ENCODE measurements around a stretch of chr1.

DNA sequence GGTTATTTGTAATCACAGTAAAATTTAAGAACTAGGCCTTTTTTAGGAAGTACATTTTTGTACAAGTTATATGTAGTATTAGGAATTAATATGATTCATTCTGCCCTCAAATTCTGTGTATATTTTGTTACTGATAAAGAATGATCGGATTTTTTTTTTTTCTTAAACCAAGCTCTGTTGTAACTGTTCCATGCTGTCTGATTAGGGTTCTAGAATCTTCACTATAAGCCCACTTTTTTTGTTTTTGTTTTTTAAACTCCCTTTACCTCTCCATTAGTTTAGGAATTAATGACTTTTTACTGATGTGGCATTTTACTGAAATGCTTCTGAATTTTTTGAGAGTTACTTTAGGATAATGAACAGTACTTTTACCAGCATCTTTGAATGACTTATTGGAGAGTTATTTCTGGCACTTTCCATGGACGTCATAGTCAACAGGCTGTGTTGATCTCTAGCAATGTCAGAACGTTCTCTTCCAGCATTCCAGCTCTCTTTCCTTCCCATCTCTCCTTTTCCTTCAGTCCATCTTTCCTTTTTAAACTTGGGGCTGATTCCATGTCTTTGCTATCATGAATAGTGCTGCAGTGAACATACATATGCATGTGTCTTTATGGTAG lies 48.4 kb downstream of the CLIC4 start:
- PRO-cap = no peak

DNA sequence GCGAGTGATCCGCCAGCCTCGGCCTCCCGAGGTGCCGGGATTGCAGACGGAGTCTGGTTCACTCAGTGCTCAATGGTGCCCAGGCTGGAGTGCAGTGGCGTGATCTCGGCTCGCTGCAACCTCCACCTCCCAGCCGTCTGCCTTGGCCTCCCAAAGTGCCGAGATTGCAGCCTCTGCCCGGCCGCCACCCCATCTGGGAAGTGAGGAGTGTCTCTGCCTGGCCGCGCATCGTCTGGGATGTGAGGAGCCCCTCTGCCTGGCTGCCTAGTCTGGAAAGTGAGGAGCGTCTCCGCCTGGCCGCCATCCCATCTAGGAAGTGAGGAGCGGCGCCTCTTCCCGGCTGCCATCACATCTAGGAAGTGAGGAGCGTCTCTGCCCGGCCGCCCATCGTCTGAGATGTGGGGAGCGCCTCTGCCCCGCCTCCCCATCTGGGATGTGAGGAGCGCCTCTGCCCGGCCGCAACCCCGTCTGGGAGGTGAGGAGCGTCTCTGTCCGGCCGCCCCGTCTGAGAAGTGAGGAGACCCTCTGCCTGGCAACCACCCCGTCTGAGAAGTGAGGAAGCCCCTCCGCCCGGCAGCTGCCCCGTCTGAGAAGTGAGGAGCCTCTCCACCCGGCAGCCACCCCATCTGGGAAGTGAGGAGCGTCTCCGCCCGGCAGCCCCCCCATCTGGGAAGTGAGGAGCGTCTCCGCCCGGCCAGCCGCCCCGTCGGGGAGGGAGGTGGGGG lies 53.8 kb downstream of the CLIC4 start:
- PRO-cap = no peak

DNA sequence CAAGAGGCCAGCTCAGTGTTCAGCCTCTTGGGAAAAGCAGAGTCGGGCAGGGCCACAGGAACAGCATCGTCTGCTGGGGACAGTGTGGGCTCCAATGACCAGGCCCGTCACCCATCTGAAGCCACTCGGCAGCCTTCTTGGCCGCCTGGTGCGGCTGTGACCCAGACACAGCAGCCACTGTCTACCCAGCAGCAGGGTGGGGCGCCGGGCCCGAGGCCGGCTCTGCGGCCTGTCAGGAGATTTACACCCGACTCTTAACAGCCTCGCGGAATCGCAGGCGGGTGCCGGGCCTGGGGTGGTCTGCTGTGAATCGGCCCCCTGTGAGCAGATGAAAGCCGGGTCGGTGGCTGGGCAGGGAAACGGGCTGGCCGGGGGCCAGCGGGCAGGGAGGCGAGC lies 15.9 kb downstream of the RUNX3 start:
- PRO-cap = no peak

DNA sequence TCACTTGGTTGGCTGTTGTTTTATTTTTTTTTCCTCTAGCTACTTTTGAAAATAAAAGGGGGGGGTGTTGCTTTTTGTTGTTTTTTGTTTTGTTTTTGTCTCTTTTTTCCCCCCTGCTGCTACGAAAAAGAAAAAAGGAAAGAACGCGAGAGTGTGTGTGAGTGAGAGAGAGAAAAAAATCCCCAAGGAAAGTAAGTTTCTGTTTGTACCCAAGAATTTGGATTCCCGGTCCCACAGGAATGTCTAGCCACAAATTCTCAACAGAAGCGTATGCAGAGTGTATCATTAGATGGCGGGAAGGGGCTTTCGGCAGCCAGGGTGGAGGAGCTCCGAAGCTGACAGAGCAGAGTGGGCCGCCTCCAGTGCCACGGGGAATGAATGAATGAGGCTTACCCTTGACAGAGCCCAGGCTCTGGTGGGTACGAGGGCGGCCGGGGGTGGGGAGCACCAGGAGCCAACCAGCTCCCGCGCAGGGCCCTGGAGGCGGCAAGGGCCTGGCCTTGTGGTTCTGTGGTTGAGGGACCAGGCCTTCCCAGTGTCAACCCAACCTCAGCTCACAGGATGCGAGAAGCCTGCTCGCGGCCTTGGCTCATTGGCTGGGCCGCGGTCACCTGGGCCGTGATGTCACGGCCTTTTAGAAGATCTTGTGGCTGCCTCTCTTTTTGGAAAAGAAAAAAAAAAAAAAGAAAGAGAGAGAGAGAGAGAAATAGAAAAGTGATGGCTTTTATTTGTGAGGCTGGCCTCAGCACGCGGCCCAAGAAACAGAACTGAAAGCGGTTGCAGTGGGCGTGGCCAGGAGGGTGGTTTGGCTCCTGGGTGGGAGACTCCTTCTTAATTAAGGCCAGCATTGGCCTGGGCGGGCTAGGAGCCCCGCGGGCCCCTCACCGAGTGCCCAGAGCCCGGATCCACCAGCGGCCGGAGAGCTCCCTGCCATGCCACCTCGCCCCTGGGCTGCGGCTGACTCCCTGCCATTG lies 34.8 kb upstream of the RUNX3 start:
- PRO-cap = unidirectional peak, minus-strand start at position 376 of the sequence

- PRO-cap = bidirectional peak, plus-strand start at chr1:25247633, minus-strand start at chr1:25247454
Observed at GRCh38 chr1:25247586-25248524, 601 bp upstream of the RSRP1 start.

DNA sequence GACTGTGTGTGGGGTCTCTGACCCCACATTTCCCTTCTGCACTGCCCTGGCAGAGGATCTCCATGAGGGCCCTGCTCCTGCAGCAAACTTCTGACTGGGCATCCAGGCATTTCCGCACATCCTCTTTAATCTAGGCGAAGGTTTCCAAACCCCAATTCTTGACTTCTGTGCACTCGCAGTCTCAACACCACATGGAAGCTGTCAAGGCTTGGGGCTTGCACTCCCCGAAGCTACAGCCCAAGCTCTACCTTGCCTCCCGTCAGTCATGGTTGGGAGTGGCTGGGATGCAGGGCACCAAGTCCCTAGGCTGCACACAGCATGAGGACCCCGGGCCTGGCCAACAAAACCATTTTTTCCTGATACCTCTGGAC lies 8.1 kb upstream of the RHD start:
- PRO-cap = no peak

DNA sequence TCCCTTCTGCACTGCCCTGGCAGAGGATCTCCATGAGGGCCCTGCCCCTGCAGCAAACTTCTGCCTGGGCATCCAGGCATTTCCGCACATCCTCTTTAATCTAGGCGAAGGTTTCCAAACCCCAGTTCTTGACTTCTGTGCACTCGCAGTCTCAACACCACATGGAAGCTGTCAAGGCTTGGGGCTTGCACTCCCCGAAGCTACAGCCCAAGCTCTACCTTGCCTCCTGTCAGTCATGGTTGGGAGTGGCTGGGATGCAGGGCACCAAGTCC lies 3.6 kb upstream of the TMEM50A start:
- PRO-cap = no peak

DNA sequence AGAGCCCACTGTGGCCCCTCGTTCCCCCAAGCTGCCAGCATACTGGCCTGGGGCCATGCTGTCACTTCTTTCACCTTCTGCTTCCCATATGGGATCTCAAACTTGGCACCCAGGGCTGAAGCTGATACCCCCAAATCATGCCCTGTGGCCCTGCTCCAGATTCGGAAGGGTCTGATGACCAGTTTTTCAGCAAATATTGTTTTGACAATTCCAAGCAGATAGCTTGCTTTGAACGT lies 873 bp downstream of the MACO1 start:
- PRO-cap = no peak

- PRO-cap = no peak
Observed at GRCh38 chr1:25544808-25545299, 1.4 kb downstream of the LDLRAP1 start.

- PRO-cap = no peak
Observed at GRCh38 chr1:25566315-25566765, 22.9 kb downstream of the LDLRAP1 start.

- PRO-cap = no peak
Observed at GRCh38 chr1:25568953-25569391, 25.6 kb downstream of the LDLRAP1 start.

DNA sequence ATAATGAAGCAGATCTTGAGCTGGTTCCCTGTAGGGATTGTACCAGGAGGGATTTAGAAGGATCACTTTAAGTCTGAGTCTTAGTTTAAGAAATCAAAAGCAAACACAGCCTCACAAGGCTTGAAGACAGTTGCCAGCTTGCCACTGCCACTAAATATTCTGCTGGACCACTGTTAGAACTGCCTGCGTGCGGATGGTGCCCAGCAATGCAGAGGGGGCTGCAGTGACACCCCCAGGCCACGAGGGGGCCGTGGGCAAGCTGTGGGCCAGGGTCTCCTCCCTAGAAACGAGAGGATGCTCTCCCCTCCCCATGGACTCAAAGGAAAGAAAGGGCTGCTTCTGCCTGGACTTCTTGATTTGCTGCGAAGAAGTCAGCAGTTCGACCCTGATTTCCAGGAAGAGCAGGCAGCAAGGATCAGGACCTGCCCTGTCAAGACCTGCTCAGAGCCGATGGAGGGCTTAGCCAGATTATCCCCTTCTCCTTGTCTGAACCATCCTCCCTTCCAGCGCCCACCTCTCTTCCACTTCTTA lies 2.5 kb downstream of the MAN1C1 start:
- PRO-cap = no peak

DNA sequence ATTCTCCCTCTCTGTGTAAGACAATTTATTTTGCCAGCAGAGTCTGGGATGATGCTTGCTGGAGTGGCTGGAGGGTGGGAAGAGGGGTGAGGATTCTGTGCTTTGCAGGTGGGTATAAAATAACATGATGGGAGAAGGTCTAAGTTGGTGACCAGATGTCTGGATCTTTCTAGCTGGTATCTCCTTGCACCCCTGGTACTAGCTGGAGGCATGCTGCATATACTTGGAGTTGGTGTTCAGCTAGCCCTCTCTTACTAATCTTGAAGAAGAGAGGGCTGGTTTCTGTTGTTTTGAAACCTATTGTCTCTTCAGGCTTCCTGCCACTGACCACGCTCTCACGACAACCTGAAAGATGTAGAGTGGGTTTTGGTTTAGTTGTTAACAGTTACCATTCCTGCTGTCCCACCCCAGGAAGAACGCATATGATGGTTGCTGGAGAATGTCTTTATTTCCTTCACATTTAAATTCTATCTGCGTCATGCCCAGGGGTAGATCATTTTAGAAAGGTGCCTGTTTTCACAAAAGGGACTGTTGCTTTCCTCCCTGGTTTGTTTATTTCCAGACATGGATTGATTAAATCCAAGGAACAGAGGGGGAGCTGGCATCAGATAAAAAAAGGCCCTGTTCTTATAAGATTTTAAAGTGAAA lies 3.6 kb downstream of the MAN1C1 start:
- PRO-cap = no peak

DNA sequence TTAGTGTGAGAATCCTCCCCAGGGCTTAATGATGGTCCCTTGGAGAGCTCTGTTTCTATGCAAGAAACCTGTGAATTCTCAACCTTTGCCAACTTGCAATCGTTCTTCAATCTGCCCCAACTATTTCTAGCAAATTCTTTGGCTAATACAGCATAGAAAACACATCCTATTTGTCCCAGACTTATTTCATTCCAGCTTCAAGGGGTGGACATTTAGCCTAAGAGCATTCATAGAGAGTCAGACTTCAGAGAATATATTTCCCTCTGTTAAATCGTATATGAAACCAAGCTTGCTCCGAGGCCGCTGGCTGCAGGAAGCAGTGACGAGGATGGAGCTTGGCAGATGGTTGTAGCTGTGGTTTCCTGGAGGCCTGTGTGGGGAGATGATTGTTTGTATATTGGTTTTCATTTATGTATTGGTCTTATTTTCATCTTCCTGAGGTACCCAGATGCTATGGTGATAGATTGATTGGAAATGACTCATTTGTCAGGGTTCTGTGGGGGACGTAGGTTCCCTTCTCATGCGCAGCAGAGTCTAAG lies 26.0 kb downstream of the MAN1C1 start:
- PRO-cap = no peak

DNA sequence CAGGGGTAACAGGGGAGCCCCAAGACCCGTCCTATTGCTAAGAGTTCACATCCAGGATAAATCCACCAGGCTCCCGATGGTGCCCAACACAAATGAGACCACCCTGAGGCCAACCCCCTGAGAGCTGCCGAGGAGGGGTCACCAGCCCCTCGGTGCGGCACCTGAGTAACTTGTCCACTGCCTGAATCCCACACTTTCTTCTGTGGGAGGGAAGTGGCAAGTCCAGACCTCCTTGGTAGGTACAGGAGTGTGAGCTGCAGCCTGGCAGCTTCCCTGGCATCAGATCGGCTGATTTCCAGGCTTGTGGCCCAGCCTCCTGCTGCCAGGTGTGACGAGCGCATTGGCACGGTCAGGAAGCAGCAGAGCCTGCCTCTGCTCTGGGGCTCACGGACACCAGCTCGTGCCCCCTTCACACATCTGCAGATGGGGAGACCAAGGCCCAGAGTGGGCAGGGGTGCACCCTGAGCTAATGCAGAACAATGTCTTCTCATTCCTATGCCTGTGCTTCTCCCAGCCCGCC lies 33.3 kb upstream of the SELENON start:
- PRO-cap = no peak

DNA sequence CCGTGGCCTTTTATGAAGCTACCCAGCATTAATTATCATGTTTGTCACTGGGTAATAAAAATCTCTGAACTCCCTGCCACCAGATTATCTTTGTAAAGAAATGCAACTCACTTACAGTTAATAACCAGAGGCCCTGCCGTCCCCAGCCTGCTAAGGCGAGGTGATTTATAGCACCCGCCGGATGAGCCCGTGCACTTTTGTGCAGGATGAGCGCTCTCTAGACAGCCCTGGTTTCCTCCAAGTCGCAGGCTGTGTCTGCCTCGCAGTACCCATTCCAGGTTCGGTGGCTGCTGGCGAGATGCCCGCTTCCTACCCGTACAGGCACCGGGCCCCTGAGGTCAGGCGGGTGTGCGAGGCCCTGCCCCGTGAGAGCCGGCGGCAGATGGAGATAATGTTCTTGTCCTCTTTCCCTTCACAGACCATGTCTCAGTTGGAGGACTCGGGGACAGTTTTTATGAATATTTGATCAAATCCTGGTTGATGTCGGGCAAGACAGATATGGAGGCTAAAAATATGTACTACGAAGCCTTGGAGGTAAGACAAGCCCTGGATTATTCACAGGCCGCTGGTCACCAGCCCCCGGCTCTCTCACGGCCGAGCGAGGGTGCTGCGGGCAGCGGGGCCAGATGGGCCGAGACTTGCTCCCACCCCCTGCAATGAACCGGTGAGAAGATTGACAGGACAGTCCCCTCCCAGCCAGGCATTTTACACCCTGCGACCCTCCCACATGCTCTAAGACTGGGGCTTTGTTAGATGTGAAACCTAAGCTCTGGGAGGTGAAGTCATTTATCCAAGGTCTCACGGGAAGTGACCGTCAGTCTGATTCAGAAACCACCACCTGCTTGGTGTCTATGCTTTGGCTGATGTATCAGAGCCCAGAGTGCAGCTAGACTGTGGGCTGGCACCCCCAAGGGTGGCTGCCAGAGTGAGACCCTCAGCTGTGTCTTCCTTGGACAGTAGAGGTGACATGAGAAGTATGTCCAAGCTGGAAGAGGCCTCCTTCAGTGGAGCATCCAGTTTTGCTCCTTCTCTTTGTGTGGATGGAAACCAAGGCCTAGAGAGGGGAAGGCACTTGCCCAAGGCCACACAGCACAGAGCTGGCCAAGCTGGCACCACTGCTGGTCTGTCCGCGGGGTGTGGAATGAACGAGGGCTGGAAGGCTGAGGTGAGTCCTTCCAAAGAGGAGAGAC lies 28.4 kb upstream of the SELENON start:
- PRO-cap = no peak

- PRO-cap = no peak
Observed at GRCh38 chr1:25773195-25773855, 26.7 kb upstream of the SELENON start.

- PRO-cap = no peak
Observed at GRCh38 chr1:25796179-25797340, 3.4 kb upstream of the SELENON start.

- PRO-cap = no peak
Observed at GRCh38 chr1:25818346-25818991, 1.3 kb upstream of the MTFR1L start.

- PRO-cap = no peak
Observed at GRCh38 chr1:25873128-25873518, 2.4 kb downstream of the PAQR7 start.

Measured in bile duct (tissue), 1 donor.